H7 (cell line): ENCODE measurements around a stretch of chr14.

GRCh38 chr14:69054557-69055856, 75.9 kb upstream of the ACTN1 start:
- RAMPAGE, long total RNA: no peak

DNA sequence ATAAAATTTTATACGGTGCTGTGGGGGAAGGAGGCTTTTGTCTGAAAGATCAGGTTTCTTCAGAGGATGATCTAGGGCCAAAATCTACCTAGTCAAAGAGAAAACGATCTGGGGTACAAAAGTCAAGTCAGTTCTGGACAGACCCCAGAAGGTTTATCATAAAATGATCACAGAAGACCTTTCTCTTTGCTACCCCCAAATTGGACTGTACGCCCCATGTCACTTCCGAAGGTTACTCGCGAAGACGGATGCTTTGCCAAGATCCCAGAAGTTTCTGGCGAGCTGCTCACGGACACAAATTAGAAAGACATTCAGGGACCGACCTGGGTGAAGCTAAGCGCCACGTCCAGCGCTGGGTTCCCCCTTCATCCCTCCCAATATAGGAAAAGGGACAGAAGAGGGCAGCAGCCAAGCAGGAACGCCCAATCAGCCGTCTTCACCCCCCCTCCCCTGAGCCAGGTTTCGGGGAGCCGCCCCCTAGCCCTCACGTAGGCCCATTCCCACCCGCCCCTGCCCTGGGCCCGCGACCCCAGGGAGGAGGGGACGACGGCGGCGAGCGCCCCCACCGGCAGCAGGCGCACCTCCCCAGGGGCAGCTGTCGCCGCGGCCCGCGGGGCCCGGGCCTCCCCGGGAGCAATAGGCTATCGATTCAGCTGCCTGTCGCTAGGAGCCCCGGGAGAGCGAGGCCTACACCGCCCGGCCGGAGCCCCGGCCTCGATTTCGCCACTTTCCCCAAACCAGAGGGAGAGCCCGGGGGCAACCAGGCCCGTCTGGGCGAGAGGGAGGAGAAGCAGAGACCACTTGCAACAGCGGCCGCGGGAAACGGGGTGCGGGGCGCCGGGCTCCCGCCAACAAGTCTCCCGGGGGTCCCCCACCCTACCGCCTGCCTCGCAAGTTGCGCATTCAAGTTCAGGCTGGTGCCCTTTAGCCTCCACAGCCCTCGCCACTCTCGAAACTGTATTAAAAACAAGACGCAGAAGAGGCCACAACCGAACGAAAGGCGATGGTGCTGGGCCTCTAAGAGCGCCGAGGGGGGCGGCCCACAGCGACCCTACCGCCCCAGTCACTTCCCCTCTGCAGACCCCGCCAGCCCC, 1.4 kb downstream of the DCAF5 start:
- RAMPAGE, long total RNA: no peak

DNA sequence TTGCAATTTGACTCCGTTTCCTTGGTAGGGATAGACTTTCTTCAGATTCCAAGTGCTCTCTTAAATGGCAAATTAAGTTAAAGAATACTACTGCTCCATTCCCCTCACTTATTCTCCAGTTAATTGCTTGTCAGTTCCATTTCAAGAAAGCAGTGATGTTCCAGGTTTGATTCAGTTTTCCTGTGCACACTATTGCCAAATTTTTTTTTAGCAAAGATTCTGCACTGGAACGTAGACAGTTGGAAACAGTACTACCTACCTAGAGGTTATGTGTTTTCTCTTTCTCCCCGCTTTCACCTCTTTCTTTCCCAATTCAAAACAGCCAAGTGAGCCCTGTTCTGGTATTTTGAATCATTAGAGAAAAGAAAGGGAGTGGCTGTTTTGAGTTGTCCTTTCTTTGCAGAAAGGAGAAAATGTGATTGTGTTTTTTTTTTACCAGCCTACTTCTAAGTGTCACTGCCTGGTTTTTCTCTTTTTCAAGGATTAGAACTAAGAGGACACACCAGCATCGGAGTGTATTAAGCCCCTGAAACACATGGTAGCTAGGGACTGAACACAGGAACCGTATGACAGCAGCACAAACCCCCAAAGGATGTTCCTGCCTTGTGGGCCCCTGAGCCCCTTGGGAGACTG, 23.2 kb upstream of the PLEKHD1 start:
- RAMPAGE, long total RNA: no peak

GRCh38 chr14:69483717-69484111, 814 bp upstream of the PLEKHD1 start:
- RAMPAGE, long total RNA: no peak

DNA sequence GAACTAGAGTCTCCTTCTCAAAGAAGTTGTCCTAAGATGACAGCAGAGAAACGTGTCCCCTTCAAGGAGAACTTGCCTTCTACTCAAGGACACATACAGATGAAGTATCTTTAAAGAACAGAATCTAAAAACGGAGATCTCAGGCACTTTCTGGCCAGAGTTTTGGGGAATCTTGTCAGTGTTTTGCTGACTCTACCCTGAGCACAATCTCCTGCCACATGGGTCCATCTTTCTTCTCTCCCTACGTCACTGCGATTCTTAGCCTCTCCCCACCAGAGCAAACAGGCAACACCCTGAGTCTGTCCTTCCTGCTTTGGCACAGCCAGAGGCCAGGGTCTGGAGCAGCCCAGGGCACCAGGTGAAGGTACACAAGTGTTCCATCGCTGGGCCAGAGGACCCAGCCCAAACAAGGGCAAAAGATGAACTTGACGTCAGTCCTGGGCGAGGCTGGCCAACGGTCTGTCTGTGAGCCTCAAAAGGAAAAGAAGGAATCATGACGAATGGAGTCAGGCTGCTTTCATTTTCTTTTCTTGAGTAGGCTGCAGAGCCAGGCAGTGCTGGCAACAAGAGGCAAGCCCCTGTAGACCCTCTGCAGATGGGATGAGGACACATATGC, 12.7 kb upstream of the CCDC177 start:
- RAMPAGE, long total RNA: no peak

DNA sequence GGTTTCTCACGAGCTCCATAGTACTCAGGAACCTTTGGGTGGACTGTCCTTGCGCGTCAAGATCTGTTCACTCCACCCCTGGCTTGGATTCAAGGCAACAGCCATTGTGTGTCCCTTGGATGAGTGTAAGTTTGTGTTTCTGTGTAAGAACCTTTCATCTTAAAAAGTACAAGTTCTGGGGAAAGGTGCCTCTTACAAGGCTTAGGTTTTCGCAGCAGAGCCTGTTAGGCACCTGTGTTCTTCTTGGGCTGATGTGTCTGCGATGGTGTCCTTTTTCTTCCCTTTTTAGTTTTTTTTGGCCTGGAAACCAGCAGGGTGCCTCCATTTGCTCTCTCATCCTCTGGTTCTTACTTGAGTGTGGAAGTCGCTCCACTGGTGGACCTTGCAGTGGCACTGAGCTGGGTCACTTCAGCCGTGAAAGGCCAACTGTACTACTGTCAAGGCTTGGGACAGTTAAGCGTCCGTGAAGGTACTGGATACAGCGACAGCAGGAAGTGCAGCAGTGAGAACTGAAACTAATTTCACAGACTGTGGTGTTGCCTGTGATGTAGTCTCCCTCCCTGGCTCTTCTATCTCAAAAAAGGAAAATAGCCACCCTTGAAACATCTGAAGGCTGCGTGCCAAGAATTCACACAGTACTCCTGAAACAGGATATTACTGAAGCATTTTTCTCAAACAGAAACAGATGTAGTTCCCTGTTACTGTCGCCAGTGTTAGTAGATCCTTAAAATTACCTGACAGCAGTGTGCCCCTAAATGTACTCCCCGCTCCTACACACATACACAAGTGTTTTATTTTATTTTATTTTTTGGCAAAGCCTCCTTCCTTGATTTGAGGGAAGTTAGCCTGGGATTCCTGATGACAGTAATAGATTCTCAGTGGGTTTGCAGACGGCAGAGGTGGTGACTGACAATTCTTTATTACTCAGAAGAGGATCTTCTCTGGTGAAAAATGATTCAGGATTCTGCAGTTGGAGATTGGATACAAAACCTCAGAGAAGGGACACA, 4.1 kb downstream of the SUSD6 start:
- RAMPAGE, long total RNA: no peak

DNA sequence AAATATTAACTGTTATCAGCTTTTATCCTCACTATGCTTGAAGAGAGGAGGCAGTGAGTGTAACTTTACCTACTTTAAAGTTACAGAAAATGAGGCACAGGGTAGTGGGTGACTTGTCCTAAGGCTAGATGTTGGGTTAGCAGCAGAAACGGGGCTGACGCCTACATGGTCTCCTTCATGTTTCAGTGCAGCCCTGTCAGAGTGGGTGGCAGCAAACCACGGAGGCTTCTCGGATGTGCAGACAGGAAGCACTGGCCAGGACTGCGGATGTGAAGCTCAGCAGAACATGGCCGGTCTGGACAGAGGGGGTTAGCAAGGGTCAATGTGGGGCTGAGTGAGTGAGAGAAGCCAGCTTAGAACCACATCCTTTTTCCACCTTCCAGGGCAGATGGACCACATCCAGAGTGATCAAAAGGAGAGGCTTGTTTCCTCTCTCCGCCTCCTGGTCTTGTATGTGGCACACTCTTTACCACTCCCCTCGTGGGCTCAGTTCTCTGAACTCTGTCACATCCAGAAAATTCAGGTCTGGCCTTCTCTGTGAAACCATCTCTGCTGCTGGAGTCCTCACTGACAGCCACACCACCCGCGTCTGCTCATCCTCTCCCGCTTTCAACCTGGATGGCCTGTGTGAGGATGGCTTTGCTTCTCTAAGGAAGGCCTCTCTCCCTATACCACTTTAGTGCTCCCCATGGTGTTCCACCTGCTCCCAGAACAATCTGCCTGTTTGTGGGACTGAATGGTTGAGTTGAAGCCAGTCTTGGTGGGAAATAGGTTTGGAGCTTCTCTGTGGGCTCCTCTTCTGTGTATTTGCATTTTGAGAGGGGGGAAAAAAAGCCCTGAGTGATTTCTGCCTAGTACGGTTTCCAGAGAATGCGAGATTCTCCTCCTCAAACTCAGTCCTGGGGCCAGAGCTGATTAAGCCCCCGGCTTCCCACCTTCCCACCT, 14.2 kb downstream of the SUSD6 start:
- RAMPAGE, long total RNA: no peak

DNA sequence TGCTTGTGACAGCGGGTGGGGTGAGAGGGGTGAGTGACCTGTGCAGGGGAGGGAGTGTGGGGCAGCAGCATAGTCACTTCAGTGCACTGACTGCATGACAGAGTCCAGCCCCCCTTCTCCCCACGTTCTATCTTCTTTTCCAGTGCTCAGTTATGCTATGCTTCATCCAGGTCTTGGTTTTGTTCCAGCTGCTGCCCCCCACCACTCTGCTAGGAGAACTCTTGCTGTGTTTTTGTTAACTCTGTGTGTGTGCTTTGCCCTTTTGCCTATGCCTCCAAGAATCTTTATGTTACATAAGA, 26.3 kb downstream of the SUSD6 start:
- RAMPAGE, long total RNA: no peak

DNA sequence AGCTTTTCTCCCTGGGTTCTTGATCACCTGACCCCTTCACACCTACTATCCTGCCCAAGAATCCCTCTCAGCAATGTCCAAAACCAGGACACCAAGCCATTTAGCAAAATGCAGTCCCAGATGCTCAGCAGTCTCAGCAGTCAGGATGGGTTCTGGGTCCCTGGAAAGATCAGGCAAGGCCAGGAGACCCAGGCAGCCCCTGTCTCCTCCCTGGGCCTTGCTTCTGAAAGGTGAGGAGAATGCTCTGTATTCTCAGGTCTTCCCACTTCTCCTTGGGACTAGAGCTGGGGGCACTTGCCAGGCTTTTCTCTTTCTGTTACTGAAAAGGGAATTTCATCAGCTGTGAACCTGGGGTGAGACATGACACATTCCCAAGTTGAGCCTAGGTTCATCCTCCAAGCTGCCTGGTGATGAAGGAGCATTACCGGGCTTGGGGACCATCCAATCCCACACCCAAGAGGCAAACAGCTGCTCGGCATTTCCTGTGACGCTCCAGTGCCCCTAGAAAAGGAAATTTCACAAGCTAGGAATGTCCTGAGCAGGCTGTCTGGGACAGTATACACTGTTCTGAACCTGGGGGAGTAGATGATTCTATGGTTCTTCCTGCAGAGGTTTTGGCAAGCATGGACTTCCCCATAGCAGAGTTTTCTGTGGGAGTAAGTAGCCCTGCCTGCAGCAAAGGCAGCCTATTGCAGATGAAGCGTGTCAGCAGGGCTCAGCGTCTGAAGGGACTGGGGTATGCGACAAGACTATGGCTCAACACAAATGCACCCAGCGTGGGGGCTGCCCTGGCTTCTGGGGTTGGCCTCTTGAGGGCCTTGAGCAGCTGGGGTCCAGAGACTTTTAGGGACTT, 47.6 kb upstream of the SRSF5 start:
- RAMPAGE, long total RNA: no peak

DNA sequence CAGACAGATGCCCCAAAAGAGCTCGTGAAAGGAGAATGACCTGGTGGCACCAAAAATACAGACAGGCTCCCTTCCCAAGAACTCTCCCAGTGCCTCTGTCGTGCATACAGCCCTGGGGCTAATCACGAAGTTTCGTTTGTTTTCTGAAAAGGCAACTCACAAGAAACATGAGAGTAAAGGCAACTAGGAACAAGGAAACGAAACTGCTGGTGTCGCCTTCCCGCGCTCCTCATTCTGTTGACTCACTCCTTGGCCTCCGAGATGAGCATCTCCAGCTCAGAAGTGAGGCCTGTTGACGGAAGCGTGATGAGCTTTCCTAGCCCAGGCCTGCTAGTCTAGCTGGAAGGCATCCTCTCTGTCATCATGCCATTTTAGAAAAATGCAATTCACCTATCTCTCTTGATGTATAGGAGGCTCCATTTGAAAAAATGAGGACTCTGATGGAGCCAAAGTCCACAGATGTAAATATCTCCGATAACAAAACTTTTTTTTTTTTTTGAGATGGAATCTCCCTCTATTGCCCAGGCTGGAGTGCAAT, 50.5 kb downstream of the TTC9 start:
- RAMPAGE, long total RNA: no peak

DNA sequence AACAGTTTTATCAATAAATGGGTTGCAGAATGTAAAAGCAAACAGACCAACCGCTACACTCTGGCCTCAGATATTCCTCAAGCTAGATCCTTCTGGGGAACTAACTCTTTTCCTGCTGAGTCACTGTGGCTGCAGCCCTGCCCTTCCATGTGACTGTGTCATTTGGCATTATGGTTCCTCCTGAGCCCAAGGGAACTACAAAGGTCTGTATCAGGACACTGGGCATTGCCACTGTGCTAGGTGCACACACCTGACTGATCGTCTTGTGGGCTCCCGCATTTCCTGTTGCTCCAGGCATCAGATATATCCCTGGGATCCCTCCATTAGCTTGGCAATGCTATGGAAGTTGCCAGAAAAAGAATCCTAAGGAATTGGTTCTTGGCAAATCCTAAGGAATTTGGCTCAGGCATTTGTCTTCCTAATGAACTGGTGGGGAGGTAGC, 56.7 kb downstream of the TTC9 start:
- RAMPAGE, long total RNA: no peak

- RAMPAGE, long total RNA: no peak
These were observed 21.0 kb upstream of the PCNX1 start for GRCh38 chr14:70886228-70886673.

DNA sequence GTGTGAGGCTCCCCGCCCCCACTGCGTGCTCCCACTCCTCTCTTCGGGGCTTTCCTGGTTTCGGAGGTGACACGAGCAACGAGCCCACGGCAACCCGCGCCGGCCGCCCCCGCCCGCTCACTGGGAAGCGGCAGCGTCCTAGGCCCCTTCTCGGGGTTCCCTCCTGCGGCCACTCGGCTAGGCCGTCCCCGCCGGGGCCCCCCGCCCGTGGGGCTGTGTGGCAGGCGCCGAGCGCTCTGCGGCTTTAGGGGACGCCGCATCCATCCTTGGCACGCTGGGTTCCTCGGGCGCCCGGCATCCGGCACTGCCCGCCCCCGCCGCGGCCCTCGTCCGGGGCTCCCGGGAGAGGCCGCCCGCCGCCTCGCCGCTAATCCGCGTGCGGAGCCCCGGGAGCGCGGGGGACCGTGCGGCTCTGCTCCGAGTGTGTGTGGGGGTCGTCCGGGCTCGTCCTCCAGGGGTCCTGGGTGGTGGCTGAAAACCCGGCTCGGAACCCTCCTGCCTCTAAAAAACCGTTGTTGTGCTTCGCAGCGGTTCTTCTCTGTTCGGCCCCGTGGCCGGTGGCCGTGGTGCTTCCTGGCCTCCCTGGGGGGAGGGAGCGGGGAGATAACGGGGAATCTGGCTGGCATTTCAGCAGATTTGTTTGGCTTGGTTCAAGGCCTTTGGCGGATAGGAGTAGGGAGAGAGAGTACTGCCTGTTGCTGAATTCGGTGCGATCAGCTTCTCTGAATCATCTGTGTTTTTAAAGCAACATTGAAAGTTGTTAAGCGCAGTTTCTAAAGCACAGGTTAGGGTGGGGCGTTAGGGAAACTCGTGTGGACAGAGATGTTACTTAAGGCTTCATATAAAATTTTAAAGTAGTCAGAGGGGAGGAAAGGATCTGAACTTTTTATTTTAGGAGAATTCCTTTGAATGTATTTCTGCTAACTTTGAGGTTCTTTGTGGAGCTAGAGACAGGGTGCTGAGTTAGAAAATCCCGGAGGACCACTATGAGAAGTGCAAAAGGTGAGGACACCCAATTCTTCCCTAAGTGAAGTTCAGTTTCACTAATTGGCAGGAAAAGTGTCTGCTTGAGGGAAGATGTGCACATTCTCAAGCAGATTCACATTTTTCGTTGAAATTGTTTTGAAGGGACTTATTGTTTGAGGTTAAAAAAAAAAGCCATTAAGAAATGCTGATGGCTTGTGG, 1.3 kb downstream of the PCNX1 start:
- RAMPAGE, long total RNA: no peak

DNA sequence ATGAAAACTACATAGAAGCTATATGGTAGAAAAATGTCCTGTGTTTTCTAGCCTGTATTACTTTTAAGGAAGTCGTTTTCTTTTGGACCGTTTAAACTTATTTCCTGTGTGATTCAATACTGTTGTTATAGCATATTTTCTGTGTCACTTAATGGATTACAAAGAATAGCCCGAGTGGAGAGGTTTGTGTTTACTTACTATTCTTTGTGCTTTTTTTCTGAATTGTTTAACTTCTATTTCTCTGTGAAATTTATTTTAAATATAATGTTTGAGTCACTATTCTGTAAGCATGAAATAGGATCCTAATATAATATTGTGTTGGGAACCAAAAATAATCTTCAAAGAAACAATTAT, 74.4 kb downstream of the PCNX1 start:
- RAMPAGE, long total RNA: no peak

DNA sequence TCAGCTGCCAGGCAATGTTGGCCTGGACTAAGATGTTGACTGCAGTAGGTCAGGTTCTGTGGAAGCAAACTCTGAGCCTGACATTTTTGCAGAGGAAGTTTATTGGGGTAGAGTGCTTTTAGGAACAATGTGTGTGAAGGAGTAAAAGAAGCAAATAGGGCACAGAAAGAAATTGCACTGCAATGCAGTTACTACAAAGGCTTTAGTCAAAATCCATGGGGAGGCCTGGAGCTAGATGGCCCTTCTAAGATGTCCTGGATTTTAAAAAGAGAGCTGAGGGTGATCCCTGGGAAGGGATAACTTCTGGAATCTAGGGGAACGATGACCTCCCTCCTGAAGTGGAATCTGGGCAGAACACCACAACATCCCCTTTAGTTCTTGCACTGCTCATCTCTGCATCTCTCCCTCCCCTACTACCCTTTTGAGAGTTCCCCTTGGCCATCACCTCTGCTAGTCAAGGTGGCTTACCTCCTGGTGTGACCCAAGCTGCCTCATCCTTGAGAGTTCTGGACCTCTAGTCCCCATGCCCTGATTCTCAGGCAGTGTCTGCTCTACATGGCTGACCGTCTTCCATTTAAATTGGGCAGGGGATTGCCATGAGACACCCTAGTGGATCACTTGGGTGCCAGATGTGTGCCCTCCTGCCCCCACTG, 196.8 kb upstream of the SIPA1L1 start:
- RAMPAGE, long total RNA: no peak

- RAMPAGE, long total RNA: no peak
These were observed 176.8 kb upstream of the SIPA1L1 start for GRCh38 chr14:71143448-71143906.

DNA sequence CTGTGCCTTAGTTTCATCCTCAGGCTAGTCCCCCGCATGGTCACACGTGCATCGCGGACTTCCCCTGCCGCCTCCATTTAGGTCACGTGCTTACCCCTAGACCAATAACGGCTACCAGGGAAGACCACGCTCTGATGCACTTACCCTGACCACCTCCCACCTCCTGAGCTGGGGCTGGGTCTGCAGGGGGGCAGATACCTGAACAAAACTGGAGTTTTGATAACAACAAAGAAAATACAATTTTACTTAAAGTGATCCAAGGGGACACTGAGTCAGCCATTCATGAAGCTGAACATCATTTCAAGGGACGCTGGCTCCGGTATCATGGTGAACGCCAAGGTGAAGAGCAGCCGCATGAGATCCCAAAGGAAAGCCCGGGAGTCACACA, 138.9 kb upstream of the SIPA1L1 start:
- RAMPAGE, long total RNA: no peak

DNA sequence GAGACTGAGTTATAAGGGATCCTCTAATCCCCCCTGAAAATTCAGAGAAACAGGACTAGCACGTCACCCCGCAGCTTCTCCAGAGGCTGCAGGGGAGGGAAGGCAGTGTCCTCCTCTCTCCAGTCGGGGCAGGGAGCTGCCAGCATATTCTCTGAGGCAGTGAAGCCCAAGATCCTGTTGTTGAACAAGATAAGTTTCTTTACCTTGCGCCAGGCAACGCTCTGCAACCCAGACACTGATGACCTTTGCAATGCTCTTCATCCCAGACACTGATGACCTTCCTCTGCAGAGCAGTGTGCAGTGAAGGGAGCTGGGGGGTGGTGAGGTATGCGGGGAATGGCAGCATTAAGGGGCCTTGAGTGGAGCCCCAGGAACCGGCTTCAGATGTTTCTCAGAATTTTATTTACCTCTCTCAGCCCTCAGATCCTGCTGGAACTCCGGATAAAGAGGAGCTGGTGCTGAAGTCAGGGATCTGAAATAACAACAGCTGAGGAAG, 132.2 kb upstream of the SIPA1L1 start:
- RAMPAGE, long total RNA: no peak

DNA sequence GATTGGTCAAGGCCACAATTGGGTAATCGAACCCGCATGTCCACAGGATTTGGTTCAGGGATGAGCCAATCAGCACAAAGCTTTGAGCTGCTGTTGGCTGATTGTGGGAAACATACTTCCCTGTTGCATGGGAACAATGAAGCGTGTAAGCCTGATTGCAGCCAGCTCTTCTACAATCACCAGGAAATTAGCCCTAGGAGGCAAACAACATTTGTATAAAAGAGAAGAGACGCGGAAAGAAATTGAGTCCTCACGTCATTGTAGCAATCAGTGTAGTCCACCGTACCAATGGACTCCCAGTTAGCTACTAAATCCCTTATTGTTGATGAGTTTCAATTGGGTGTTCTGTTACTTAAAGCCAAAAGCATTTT, 84.3 kb upstream of the SIPA1L1 start:
- RAMPAGE, long total RNA: no peak

DNA sequence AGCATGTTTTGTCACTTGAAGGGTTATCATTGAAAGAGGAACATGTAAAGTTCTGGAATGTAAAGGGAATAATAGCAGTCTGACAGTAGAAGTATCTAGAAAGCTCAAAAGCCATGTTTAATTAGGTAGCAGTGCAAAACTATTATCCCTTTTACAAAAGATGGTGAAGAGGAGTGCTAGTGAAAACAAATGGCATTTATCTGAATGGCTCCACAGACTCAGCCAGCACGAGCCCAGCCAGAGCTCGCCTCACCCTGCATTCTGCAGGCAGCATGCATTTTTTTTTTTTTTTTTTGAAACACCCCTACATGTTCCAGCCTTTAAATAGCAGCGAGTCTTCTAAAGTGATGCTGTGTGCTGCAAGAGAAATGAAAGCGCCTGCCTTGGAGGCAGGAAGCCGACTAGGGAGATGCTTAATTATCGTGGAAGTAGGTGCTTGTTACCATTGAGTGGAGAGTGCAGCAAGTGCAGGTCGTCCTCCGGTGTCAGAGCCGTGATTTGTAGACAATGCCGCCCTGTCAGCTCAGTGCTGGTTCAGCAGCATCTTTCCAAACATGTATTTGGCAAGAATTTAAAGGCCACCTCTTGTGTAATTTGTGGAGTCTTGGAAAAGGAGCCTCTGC, 265.8 kb downstream of the SIPA1L1 start:
- RAMPAGE, long total RNA: no peak